ENCODE measurements around the genes STPG2 and TSPAN5.

DNA sequence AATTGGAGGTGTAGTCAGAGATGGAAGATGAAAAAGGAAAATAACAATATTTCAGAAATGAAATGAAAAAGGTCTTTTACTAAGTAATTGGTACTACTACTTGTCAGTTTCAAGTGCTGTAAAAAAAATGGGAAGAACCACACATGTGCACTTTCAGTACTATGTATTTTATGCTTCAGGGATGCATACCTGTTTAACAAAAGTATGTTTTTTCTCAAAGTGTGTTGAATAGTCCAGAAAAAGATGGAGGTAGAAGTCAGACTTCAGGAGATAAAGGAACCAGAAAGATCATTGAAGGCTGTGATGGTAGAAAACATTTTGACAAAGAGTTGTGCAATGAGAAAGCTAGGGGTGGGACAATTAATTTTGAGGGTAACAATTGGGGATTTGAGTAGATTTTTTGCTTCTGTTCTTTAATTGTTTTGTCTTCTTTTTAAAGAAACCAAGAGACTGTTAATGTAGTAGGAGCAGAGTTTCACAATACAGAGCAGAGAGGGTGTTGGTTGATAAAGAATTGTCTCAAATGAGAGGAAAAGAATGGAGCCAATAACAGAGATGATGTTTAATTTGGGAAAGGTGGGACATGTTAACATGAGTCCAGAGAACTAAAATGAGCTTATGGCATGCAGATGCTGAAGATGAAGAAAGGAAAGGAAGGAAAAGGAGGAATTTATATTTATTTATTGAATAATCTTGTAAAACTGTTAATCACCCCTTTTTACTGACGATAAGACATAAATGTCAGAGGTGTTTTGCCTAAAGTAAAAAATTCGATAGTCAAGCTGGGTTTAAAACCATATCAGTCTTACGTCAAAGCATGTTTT, 93.9 kb downstream of the SNCA start:
- PRO-cap, 3 experiments: no peak in any of the 3 experiments
- RAMPAGE, long total RNA: no peak

DNA sequence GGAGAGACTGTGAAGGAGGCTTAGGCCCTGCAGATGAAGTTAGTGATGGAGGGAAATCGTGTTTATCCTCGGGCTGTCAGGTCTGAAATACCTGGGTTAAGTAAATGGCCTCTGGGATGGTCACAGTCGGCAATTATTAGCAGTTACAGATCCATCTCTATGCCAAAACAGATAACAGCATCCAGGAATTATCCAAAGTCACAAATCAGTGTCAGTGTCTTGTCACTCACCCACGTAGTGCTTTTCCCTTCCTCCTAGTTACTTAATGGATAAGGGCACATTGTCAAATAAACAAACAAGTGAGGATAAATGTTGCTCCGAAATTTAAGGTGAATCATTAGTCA, 83.5 kb downstream of the SNCA start:
- PRO-cap, 3 experiments: no peak in any of the 3 experiments
- RAMPAGE, long total RNA: no peak

GRCh38 chr4:89829432-89829889, 7.5 kb downstream of the SNCA start:
- PRO-cap, 3 experiments: no peak in any of the 3 experiments
- RAMPAGE, long total RNA: no peak

DNA sequence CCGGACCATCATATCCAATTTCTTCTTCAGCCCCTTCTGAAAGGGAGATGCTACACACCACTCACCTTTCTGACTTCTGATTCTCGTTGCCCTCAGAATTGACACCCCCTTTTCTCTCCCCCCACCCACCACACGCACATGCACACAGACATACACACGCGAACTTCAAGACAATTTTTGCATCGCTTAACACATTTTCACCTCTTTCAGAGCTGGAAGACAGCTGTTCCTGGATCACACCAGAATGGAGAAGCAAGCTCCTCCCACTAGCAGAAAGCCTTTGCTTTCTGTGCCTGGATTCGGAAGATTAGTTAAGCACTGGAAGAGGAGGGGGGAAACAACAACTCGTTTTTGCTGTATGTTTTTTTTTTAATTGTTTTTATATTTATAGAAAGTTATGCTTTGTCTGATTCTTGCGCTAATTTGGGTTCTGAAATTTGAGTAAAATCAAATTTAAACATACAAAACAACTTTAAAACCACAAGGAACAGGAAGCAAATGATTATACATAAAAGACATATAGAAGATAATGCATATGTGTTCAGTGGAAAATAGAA, 1.2 kb upstream of the SNCA start:
- PRO-cap, 3 experiments: peak in 1 of 3 experiments; most common minus-strand start position 254 of the sequence (in 1)
- RAMPAGE, long total RNA: no peak

GRCh38 chr4:89897727-89898239, 3.1 kb downstream of the MMRN1 start:
- PRO-cap, 3 experiments: no peak in any of the 3 experiments
- RAMPAGE, long total RNA: no peak

- PRO-cap, 3 experiments: no peak in any of the 3 experiments
- RAMPAGE, long total RNA: no peak
Observed at GRCh38 chr4:90129135-90129544, 1.9 kb downstream of the CCSER1 start.

DNA sequence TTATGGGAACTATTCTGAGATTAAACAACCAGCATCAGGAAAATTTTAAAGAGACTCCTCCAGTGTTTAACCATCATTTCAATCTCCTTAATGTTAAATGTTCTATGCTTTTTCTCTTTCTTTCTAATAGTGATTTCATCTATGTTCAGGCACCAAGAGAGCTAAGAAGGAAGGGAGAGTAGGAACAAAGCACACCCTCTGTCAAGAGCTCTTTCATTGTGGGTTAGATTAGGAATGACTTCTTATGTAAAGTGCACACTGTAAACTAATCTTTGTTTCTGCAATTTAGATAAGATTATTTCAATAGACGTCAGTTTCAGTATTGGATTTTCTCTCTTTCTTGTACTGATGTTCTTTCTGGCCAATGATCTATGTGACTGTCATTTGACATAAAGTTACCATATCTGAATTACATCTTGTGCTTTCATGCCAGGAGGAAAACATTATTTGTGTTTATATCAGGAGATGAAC, 48.1 kb downstream of the ATOH1 start:
- PRO-cap, 3 experiments: no peak in any of the 3 experiments
- RAMPAGE, long total RNA: no peak

DNA sequence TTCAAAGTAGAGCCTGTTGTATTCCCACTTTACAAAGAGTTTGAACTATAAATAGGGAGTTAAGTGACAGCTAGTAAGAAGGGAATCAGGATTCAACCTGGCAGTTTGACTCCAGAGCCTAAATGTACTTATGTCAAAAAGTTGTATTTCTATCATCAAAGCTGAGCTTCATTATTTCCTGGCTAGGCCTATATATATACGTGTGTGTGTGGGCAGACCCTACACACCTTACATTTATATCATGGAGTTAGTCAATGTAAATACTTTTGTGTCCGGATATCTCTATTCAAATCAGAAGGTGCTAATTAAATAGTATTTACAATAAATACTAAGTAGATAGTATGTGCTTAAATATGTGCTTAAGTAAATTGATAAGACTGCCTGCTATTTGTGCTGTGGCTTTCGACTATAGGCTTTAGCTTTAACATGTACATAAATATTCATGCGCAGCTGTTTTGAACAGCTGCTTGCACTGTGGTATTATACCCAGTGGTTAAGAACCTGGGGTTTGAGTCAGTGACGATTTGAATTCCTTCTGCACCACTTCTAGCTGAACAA, 37.4 kb downstream of the HPGDS start:
- PRO-cap, 3 experiments: no peak in any of the 3 experiments
- RAMPAGE, long total RNA: no peak

DNA sequence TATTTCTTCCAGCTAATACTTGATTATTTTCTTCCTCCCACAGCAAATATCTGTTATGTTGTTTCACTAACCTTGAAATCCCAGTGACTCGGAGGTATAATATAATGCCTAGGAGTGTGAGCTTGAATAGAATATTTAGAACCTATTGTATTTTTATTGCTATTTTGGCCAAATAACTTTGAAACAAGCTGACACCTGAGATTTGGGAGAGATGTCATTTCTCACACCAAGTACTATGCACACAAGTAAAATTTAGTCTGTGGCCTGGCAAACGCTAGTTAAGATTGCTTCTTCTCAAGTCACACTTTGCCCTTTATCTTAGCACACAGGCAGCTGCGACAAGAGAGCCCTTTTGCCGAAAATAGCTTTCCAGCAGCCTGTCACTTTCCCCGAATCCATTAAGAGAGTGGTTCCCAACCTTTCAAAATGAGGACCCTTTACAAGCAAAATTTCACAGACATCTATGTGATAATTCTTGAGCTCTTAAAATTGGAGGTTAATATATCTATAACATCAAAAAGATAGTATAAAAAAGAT, 44.7 kb upstream of the PDLIM5 start:
- PRO-cap, 3 experiments: no peak in any of the 3 experiments
- RAMPAGE, long total RNA: no peak

- PRO-cap, 3 experiments: no peak in any of the 3 experiments
- RAMPAGE, long total RNA: no peak
Observed at GRCh38 chr4:94442204-94442728, 9.5 kb upstream of the PDLIM5 start.

DNA sequence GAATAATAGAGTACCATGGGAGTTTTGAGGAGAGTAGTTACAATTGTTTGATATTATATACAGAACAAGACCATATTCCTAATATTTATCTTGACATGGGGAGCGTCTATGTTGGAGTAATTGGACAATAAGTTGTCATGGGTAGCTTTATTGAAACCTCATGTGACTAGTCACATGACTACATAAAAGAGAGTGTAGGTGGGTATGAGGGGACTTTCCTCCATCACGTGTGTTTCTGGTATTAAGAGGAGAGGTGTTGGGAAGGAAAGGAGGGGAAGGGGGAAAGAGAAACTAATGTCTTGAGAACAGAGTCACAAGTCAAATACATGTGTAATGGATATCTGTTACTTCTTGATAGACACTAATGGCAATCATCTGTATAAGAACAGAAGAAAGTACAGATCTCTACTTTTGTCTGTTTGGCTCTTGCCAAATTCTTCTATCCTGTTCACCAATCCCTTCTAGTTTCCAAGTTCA, 33.1 kb downstream of the PDLIM5 start:
- PRO-cap, 3 experiments: no peak in any of the 3 experiments
- RAMPAGE, long total RNA: no peak

- PRO-cap, 3 experiments: no peak in any of the 3 experiments
- RAMPAGE, long total RNA: no peak
Observed at GRCh38 chr4:94520867-94521655, 69.3 kb downstream of the PDLIM5 start.

DNA sequence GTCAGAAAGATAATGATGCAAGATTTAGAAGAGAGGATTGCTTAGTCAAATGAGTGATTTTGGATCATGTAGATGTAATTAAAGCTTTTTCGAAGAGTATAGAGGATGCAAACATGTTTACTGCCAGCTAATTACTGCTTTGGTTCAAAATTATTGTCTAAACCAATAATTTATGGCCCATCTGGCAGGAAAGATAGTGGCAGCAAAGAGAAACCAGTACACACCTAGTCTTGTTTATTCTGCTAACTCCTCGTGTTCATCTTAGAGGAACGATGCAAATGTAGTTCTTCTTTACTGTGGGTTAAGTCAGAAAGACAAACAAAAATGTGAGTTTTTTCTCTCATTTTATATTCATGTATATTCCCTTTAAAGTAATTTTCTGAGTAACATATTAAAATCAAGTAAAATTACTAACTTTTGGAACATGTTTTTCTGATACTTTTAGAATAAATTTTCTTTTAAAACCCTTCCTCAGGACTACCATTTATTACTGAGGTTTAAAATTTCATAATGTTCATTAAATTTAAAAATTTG, 82.2 kb downstream of the PDLIM5 start:
- PRO-cap, 3 experiments: no peak in any of the 3 experiments
- RAMPAGE, long total RNA: no peak

DNA sequence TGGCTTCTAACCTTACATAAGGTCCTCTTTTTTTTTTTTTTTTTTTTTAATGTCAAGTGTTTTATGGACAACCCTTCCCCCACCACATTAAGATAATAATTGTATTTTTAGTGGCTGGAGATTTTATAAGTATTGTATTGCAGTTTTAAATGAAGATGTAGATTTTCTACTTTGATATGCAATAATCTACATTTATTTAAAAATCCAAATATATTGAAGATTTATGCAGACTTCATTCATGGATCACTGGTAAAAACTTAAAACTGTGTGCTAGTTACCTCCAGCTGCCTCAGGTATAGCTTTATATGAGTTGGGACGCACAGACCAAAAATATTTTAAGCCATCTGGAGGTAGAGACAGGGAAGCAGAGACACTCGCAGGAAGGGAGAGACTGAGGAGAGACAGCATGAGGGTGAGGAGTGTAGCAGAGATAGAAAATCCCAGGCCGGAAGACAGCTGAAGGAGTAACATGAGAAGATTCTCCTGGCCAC, 84.1 kb downstream of the PDLIM5 start:
- PRO-cap, 3 experiments: no peak in any of the 3 experiments
- RAMPAGE, long total RNA: no peak

DNA sequence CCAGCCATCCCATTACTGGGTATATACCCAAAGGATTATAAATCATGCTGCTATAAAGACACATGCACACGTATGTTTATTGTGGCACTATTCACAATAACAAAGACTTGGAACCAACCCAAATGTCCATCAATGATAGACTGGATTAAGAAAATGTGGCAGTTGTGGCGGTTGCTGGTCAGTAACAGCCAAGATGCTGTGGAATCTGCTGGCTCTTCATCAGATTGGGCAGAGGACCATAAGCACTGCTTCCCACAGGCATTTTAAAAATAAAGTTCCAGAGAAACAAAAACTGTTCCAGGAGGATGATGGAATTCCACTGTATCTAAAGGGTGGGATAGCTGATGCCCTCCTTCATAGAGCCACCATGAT, 1062.7 kb downstream of the PDHA2 start:
- PRO-cap, 3 experiments: no peak in any of the 3 experiments
- RAMPAGE, long total RNA: no peak

DNA sequence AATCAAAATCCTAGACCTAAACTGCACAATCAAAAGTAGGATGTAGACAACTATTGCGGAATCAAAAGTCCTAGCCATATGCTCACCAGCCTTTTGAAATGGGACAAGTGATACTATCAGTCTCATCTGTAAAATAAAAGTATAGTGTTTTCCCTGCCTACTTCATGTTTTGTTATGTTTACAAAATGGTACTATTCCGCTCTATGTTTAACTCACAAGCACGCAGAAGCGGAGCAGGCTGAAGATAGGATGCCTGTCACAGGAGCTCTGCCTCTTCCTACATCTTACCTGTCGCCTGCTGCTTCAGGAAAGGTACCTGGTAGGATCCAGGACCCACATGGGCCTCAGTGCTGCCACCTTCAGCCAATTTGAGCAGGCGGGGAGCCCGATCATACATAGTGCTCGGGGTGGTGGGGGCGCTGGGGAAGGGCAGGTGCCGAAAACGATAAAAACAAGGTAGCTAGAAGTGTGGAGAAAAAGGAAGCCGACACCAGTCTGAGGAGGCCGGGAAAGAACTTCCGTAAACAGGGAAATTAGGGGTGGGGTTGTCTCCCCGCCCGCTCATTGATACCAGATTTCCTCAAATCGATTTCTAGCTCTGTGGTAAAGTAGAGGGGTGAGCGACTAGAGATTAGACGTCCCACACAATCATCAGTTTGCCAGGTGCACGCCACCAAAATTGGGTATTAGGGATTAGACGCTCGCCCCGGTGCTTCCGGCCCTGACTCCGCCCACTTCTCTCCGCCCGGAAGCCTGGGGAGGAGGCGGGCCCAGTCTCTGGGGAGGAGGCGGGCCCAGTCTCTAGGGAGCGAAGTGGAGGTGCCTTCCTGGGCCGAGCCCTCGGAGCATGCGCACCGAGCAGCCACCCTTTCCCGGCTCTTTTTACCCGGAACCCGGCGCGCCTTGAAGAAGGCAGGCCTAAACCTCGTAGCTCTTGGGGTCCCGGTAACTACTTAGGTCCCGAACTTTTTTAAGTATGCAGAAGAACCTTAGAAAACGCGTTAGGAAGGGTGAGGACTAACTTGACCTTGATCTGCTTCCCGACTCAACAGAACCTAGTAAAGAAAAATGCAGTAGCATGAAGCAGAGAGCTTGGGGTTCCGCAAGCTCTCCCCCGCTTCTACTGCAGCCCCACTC, at the start of gene STPG2:
STPG2 (minus strand) TSS at position 723 of the 1,137 bp plus-strand sequence.
- PRO-cap, 3 experiments: peak in 3 of 3 experiments; most common plus-strand start position 889 of the sequence (in 2); most common minus-strand start position 743 of the sequence (in 2)
- RAMPAGE, long total RNA: no peak

- PRO-cap, 3 experiments: no peak in any of the 3 experiments
- RAMPAGE, long total RNA: no peak
Observed at GRCh38 chr4:98262463-98263111, 1.4 kb downstream of the RAP1GDS1 start.

DNA sequence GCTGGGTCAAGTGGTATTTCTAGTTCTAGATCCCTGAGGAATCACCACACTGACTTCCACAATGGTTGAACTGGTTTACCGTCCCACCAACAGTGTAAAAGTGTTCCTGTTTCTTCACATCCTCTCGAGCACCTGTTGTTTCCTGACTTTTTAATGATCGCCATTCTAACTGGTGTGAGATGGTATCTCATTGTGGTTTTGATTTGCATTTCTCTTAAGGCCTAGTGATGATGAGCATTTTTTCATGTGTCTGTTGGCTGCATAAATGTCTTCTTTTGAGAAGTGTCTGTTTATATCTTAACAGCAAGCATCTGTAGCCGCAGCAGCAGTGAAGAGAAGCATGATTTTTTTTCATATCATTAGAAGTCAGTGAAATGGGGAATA, 27.4 kb downstream of the RAP1GDS1 start:
- PRO-cap, 3 experiments: no peak in any of the 3 experiments
- RAMPAGE, long total RNA: no peak

DNA sequence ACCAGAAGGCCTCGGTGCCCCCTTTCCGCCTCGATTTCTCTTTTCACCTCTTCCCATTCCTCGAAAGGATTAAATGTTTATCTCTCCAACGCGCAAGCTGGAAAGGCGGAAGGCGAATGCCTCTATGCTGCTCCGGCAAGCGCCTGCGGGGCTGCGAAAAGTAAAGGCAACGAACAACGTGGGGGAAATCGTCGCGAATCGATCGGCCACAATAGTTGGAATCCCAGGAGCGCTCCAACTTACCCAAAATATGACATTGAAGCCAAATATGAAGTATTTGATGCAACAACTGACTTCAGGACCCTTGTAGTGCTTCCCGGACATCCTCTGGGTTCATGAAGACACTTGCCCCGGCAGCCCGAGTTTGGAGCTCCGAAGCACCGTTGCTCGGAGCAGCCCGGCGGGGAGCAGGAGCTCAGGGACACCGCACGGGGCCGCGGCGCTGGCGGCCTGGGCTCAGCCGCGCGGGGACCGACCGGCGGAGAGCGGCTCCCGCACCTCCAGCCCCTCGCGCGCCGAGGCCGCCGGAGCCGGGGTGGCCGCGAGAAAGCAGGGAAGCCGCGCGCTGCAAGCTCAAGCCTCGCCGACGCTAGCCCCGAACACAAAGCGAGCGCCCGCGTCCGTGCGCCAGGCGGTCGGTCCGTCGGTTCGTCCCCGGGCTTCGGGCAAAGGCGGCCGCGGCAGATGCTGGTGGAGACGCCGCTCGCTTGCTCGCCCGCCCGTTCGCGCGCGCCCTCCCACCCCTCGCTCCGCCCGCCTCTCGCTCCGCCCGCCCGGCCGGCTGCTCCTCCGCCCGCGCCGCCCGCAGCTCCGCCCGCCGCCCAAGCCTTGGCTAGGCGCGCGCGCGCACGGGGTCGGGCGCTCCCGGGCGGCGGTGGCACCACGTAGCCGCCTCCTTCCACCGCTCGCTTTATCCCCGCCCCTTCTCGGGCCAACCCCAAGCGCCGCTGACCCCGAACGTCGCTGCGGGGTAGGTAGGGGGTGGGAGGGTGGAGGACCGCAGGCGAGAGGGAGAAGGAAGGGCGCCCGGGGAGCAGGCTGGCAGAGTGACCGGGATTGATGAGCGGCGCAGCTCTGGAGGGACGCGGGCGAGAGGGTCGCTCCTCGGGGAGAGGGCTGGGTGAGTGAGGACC, at the start of gene TSPAN5:
TSPAN5 (minus strand) TSS at position 709 of the 1,133 bp plus-strand sequence.
- PRO-cap, 3 experiments: peak in 3 of 3 experiments; most common plus-strand start position 1,044 of the sequence (in 2); most common minus-strand start position 830 of the sequence (in 2)
- RAMPAGE, long total RNA: no peak

DNA sequence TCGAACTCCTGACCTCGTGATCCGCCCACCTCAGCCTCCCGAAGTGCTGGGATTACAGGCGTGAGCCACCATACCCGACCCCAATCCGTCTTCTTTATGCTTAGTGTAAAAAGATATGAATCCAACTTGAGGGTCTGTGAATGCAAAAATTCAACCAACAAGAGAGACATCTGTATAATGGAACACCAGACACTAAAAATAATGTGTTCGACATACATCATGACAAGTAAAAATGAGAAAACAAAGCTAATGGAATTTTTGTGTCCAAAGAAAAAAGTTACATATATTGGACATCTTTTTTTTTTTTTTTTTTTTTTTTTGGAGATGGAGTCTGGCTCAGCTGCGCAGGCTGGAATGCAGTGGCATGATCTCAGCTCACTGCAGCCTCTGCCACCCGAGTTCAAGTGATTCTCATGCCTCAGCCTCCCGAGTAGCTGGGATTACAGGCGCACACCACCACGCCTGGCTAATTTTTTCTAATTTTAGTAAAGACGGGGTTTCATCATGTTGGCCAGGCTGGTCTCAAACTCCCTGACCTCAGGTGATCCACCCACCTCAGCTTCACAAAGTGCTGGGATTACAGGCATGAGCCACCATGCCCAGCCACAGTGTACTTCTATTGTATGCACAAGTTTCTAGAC, 54.3 kb downstream of the EIF4E start:
- PRO-cap, 3 experiments: no peak in any of the 3 experiments
- RAMPAGE, long total RNA: no peak

All from cerebellum (tissue), 5 donors.